OCI-LY7 (cell line): ENCODE measurements around a stretch of chrX.

GRCh38 chrX:973106-973427, 239.4 kb downstream of the CRLF2 start:
- PRO-cap: no peak
- RAMPAGE, long total RNA: no peak

DNA sequence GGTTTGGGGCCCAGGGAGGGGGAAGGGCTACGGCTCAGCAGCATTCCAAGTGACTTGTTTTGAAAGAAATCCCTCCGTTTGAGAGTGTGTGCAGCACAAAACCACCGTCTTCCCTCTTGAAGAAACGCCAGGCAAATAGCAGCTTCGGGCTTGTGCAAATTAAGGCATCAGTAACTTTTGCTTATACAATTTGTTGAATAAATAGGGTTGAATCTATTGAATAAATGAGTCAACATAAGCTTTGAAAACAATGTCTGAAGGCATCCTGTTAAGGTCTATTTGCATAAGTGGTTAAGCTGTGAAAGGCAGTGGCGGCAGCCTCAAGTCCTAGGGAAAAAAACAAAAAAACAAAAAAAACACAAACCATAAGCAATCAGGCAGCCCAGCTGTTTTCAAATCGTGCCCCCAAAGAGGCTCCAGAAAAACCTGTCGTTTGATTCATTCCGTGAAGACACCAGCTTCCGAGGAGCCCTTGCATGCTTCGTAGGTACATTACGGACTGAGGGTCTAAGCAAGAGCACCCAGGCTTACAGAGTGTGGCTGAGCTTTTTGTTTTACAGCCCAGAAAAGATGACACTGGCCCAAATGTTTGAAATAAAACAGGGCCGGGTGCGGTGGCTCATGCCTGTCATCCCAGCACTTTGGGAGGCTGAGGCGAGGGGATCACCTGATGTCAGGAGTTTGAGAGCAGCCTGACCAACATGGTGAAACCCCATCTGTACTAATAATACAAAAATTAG, 103.7 kb downstream of the CRLF2 start:
- PRO-cap: no peak
- RAMPAGE, long total RNA: no peak

GRCh38 chrX:1212368-1212500, 215 bp downstream of the CRLF2 start:
- PRO-cap: no peak
- RAMPAGE, long total RNA: no peak

GRCh38 chrX:1273884-1274367, 5.3 kb downstream of the CSF2RA start:
- PRO-cap: no peak
- RAMPAGE, long total RNA: no peak

- PRO-cap: unidirectional peak, plus-strand start at chrX:1502385; bidirectional peak, plus-strand start at chrX:1502565, minus-strand start at chrX:1502451
- RAMPAGE, long total RNA: no peak
Observed at GRCh38 chrX:1502103-1502863, 34.7 kb downstream of the P2RY8 start.

GRCh38 chrX:1525528-1526514, 11.2 kb downstream of the P2RY8 start:
- PRO-cap: no peak
- RAMPAGE, long total RNA: no peak

- PRO-cap: no peak
- RAMPAGE, long total RNA: no peak
Observed at GRCh38 chrX:1526515-1526987, 10.4 kb downstream of the P2RY8 start.

GRCh38 chrX:1604198-1604607, 10.7 kb upstream of the ASMT start:
- PRO-cap: no peak
- RAMPAGE, long total RNA: no peak

GRCh38 chrX:1605701-1606122, 9.1 kb upstream of the ASMT start:
- PRO-cap: no peak
- RAMPAGE, long total RNA: no peak

DNA sequence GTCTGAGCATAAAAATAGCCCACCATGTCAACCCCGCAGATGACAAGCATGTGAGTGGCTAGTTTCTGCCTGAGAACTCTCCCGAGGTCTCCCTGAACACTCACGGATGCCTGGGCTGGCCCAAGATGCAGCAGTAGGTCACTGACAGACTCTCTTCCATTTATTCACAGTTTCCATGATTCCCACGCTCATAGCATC, 158.3 kb downstream of the DHRSX start:
- PRO-cap: no peak
- RAMPAGE, long total RNA: no peak

- PRO-cap: no peak
- RAMPAGE, long total RNA: no peak
Observed at GRCh38 chrX:2382575-2383928, 117.7 kb downstream of the DHRSX start.

- PRO-cap: no peak
- RAMPAGE, long total RNA: no peak
Observed at GRCh38 chrX:2484310-2485285, 16.2 kb downstream of the DHRSX start.

DNA sequence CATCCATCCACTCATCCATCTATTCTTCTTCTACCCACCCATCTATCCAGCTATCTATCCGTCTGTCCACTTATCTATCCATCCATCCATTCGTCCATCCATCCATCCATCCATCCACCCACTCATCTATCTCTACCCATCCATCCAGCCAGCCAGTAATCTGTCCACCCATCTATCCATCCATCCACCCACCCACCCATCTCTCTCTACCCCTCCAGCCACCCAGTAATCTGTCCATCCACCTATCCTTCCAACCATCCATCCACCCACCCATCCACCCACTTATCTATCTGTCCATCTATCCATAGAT, 84.3 kb upstream of the CD99 start:
- PRO-cap: no peak
- RAMPAGE, long total RNA: no peak

- PRO-cap: no peak
- RAMPAGE, long total RNA: no peak
Observed at GRCh38 chrX:2608497-2609115, 82.5 kb upstream of the CD99 start.

- PRO-cap: no peak
- RAMPAGE, long total RNA: no peak
Observed at GRCh38 chrX:2610829-2611082, 80.3 kb upstream of the CD99 start.

DNA sequence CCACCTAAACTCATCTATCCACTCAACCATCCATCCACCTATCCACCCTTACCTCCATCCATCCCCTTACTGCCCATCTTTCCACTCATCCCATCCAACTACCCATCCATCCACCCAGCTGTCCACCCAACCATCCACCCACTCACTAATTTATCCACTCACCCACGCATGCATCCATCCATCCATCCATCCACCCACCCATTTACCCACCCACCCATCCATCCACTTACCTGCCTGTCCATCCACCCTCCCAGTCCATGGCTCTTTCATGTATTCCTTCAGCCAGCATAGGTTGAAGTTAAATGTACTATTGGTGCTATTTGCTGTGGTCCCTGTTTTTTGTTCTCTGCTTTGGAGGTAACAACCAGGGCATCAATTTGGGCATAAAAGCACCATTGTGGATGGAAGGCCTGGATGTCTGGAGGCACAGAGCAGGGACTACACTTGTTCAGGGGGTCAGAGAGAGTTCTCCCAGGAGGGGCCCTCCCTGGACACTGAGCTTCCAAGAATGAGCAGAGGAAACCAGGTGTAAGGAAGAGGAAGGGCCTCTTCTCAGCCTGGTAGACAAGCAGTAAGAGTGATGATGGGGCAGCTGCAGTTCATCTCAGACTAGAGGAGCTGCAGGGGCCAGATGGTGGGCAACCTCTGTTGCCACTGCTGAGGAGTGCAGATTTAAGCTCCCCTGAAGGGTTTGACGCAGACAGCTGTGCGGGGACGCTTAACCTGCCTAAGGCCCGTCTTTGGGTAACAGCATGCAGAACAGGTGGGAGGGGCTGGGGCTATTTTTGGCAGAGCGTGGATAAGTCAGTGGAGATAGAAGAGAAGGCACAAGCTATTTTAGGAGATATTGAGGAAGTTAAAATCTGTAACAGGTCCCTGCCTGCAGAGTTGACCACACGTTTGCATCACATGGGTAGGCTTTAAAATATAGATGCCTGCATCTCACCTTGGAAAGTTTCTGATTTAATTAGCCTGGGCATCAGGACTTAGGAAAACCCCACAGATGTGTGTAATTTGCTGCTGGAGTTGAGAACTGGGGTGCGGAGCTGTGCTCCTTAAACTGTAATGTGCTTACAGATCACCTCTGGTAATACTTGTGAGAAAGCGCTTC, 10.3 kb downstream of the CD99 start:
- PRO-cap: no peak
- RAMPAGE, long total RNA: no peak

DNA sequence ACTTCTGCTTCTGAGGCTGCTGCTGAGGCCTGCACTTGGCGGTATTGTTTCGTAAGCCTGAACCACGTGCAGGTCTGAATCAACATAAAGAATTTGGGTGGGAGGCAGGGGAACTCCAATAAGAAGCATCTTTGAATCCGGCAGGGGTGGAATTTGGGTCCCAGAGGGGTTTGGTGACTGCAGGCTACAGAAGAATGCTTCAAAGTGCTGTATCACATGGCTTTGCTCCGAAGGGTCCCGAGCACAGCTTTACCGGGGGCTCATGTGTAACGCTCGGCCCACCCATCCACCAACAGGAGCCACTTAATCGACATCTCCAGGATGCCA, 15.2 kb downstream of the XG start:
- PRO-cap: no peak
- RAMPAGE, long total RNA: no peak

GRCh38 chrX:2908422-2909025, 20.6 kb downstream of the ARSD start:
- PRO-cap: no peak
- RAMPAGE, long total RNA: no peak

GRCh38 chrX:3669545-3670338, 43.7 kb downstream of the PRKX start:
- PRO-cap: no peak
- RAMPAGE, long total RNA: no peak

GRCh38 chrX:3838199-3838658, 124.8 kb upstream of the PRKX start:
- PRO-cap: no peak
- RAMPAGE, long total RNA: no peak